ENCODE measurements around a stretch of chr17.

- PRO-cap, 2 experiments: no peak in any of the 2 experiments
These were observed 658 bp downstream of the MRPL45 start for GRCh38 chr17:38297500-38298151.

GRCh38 chr17:38418669-38419561 lies 9.3 kb upstream of the ARHGAP23 start:
- PRO-cap, 2 experiments: peak in 1 of 2 experiments; most common plus-strand start chr17:38419278 (in 1)

DNA sequence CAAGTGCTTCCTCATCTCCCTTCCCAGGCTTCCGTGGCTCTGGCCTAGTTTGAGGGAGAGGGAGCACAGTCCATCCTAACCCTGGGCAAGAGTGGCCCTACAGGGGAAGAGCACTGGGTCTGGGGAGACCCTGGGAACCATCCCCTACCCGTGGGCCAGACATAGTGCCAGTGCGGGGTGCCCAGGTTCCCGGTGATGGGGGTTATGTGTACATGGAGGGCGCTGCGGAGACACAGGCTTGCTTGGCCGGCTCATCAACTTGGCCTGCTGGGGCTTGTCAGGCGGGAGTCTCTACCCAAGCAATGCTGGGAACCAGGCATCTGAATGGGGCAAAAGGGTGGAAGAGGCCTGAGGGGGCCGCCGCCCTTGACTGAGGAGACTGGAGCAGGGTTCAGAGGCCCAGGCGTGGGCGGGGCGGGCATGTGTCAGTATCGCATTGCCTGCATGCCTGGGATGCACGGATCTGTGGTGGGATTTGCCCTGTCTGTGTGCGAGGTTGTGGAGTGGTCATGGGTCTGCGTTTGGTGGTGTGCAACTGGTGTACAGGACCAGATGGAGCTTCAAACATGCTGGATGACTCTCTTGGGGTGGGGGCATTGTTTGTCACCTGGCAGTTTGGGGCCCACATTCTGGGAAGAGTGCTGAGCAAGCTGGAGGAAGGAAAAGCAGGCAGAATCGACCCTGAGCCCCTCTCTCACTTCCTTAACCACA lies 21.1 kb downstream of the ARHGAP23 start:
- PRO-cap, 2 experiments: no peak in any of the 2 experiments

DNA sequence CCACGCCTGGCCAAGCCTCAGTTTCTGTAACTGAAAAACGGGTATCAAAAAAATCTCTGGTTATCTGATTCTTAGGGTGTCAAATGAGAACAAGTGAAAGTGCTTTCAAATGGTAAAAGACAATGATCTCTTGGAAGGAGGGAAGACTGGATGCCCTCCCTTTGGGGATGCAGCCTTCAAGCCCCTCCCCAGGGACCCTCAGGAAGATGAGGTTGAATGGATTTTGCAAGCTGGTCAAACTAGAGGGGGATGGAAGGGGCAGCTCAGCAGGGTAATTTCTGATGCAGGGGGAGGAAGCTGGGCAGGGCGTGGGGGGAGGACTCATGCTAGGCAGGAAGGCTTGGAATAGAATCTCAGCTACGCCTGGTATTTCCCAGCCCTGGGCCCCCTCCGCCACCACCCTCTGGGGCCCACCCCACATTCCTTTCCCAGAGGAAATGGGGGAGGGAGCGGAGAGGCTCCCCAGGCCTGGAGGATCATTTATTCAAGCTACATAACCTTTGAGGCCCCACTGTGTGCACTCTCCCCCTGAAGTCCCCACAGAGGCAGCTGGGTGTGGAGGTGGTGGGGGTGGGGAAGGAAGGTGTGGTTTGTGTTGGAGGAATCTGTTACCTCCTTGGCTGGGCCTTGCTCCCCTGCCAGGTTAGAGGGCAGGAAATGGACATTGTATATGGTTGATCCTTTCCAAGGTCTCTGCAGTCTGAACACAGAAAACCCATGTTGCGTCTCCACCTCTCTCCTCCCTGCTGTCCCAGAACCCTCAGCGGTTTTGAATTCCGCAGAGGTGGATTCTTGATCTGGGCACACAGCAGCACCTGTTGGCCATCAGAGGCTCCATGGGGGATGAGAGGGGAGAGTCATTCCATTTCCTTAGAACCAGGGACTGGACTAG lies 22.7 kb downstream of the ARHGAP23 start:
- PRO-cap, 2 experiments: no peak in any of the 2 experiments

DNA sequence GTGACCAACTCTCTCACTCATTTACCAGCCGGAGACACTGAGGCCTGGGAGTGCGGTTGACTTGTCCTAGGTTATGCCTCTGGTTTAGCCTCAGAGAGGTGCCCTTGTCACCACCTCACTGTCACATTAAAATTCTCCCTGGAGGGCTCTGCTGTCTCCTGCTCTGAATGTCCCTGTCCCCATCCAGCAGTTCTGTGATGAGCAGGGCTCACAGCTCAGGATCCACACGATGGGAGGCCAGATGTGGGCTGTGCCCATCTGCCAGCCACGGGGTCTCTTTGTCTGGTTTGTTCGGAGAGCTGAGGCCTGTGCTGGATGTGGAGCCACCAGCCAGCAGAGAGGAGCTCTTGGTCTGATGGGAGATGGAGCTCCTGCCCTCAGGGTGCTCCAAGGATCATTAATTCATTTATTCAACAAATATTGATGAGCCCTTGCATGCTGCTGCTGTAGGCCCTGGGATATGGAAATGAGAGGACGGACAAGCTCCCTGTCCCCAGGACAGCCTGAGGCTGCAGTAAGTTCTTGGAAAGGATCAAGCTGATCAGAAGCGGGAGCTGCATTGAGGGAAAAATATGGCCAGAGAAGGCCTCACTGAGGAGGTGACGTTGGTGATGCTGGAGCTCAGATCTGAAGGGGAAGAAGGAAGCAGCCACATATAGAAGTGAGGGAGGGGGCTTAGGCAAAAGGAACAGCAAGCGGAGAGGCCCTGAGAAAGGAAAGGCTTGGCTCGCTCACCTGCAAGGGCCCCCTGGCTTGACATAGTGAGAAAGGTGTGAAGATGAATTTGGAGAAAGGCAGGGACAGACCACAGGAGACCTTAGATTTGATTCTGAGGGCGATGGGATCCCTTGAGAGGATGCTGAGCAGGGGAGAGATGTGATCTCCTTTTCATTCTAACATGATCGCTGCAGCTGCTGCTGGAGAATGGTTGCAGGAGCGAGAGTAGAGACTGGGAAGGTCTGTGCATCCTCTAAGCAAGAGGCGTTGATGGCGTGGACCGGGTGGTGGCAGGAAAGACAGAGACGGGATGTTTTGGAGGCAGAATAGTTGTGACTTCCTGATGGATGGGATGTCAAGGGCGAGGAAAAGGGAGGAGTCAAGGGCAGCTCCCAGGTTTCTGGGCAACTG lies 47.4 kb downstream of the ARHGAP23 start:
- PRO-cap, 2 experiments: no peak in any of the 2 experiments

GRCh38 chr17:38604441-38605107 lies 1.2 kb downstream of the SRCIN1 start:
- PRO-cap, 2 experiments: peak in 1 of 2 experiments; most common plus-strand start chr17:38605009 (in 1); most common minus-strand start chr17:38604715 (in 1)

DNA sequence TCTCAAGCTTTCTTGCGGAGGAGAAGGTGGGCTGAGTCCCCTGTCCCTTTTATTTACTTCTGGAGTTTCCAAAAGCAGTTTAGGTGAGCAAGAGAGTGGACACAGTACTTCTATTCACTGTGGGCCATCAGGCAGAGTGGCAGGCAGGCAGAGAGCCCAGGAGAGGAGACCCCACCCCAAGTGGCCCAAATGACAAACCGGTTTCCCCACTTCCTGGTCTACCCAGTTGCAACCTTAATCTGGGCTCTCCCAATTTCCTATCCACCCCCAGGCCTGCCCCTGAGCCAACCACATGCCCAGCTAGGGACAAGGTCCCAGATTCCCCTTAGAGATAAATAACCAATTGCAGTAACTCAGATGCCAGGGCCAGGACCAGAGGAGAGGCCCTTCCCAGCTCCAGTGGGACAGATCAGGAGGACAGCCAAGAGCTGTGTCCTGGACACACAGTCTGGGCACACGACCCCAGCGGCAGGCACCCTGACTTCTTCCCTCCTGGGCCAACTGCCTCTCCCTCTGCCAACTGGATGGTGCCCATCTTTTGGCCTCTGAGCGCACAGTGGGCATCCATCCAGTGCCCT lies 1.2 kb upstream of the SRCIN1 start:
- PRO-cap, 2 experiments: no peak in any of the 2 experiments

- PRO-cap, 2 experiments: peak in 2 of 2 experiments; most common plus-strand start chr17:38693984 (in 1); most common minus-strand start chr17:38693795 (in 1)
These were observed 11.3 kb upstream of the MLLT6 start for GRCh38 chr17:38693448-38694486.

DNA sequence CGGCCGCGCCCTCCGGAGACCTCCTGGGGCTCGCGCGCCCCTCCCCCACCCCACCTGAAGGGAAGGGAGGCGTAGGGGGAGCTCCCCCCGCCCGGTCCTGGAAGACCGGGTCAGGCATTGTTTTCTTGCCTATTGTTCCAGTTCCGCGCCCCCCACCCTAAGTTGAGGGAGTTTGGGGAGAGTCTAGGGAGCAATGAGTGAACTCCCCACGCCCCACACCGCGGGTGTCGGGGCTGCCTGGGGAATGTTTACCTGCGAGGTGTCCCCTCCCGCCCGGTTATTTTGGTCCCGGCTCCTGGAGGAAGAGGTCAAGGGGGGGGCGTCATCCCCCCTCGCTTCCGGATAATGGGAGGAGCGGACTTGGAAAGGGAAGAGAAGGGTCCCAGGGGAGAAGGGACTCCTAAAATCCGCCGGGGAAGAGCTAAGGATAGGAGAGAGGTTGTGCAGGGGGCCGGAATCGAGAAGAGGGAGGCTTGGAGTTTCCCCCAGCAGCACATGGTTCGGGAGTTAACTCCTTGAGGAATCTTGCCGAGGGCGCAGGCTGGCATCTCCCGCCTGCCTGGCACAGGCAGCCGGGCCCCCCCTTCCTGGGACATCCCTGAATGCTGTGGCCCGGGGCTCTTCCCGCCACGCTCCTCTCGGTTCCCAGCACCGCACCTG lies 859 bp downstream of the MLLT6 start:
- PRO-cap, 2 experiments: peak in 1 of 2 experiments; most common plus-strand start position 403 of the sequence (in 1); most common minus-strand start position 297 of the sequence (in 1)

GRCh38 chr17:38712071-38712927 lies 7.2 kb downstream of the MLLT6 start:
- PRO-cap, 2 experiments: no peak in any of the 2 experiments

DNA sequence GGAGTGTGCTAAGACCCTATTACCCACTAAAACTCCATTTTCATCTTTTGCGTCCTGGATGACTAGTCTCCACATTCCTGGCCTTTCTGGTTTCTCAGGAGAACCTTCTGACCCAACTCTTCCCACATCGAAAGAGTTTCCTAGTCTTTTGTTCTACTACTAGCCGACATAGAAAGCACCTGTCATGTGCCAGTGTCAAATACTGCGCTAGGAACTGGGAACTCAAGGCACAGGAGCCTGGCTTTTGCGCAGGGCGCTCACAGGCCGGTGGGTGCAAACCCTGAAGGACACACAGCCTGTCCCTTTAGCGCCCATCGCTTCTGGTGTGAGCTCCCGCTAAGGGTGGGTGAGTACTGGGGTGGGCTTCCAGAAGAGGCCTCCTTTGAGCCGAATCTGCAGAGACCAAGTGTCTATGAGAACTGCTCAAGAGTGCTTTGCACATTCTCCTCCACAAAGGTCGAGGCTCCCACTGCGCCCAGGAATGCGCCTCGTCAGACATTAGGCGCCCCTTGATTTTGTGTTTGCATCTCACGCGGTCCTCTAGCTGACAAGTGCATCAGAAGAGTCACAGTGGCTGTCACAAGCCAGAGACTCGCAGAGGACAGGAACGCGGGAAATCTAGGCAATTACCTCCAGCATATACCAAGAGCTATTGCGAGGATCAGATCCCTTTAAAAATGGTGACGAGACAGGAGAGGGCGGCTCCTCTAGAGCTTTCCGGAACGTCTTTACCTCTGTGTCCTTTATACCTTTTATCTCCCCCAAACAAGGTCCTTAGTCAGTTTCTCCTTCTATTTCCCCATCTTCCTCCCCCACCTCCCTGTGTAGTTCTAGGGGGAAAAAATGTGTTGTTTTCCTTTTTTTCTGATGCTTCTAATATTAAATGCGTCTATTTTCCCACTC lies 1.9 kb upstream of the PSMB3 start:
- PRO-cap, 2 experiments: no peak in any of the 2 experiments

GRCh38 chr17:38848434-38849699 lies 4.7 kb downstream of the RPL23 start:
- PRO-cap, 2 experiments: no peak in any of the 2 experiments

DNA sequence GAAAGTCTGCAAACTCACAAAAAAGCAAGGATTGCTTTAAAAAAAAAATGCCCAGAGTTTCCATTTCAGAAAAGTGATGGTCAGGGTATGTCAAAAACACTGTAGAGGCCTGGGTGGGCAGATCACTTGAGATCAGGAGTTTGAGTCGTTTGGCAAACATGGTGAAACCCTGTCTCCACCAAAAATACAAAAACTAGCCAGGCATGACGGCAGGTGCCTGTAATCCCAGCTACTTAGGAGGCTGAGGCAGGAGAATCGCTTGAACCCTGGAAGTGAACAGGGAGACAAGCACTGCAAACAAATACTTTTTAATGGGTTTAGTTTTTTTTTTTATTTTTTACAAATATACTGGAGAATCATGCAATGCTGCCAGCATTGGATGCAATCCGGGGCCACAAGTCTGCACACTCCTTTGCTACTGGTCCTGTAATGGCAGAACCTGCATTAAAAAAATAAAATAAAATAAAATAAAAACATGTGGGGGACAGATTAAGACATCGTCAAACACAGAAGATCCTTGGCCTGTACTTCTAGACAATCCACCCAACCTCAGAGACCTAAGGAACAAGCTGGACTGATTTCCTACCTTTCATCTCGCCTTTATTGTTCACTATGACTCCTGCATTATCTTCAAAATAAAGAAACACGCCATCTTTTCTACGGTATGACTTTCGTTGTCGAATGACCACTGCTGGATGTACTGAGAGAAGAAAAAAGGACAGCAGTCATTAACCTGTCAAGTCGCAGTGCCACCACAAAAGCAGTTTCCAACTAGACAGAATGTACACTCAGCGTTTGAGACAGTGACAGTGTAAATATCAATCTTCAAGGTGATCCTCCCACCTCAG lies 3.5 kb downstream of the RPL23 start:
- PRO-cap, 2 experiments: no peak in any of the 2 experiments

DNA sequence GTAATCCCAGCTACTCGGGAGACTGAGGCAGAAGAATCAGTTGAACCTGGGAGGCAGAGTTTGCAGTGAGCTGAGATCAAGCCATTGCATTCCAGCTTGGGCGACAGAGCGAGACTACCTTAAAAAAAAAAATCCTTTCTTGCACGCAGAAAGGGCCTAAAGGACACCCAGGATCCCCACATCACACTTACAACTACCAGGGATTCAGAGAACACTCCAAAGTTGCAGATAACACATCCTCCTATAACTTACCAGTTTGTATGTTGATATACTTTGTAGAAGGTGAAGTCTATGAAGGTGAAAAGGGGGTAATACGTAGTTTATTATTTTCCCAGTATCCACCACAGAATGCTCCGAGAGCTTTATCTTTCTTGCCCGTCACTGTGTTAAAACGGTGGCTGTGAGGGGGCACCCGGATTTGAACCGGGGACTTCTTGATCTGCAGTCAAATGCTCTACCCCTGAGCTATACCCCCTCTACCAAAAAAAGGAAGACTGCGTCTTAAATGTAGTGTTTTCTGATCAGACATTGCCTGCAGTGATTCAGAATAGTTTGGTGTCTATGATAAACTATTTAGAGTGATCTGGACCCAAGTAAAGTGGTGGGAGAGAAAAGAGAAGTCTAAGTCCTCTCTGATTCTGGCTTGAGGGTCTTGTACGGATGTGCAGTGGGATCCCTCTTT lies 7.9 kb upstream of the RPL23 start:
- PRO-cap, 2 experiments: peak in 1 of 2 experiments; most common minus-strand start position 478 of the sequence (in 1)

GRCh38 chr17:38881467-38881833 lies 11.6 kb downstream of the LASP1 start:
- PRO-cap, 2 experiments: no peak in any of the 2 experiments

DNA sequence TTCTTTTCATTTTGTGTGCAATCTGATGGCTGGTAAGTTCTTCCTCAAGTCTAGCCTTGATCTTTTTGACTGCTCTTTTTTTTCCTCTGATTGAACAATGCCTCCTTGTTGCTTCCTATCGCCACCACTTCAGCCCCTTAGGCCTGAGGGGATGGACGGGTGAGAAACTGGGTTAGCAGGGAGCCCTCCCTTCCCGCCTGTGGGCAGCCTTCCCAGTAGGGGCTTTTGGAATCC lies 13.8 kb downstream of the LASP1 start:
- PRO-cap, 2 experiments: no peak in any of the 2 experiments

- PRO-cap, 2 experiments: no peak in any of the 2 experiments
These were observed 41.5 kb downstream of the LASP1 start for GRCh38 chr17:38911323-38911844.

DNA sequence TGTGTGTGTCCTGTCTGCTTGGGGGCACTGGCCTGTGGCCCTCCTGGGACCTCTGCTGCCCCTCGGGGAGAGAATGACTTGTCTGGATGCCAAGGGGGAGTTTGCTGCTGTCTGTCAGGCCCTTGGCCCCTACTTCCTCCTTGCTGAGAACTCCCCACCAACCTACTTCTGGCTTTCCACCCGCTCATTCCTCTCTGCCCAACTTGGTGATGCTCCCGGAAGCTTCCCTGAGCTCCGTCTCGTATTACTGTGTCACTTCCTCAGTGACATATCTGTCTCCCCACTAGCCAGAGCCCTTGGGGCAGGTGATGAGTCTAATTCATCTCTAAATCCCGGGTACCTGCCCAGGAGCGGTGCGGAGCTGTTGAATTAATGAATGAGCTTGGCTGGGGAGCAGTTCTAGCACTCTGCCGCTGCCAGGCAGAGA lies 45.3 kb downstream of the FBXO47 start:
- PRO-cap, 2 experiments: no peak in any of the 2 experiments

DNA sequence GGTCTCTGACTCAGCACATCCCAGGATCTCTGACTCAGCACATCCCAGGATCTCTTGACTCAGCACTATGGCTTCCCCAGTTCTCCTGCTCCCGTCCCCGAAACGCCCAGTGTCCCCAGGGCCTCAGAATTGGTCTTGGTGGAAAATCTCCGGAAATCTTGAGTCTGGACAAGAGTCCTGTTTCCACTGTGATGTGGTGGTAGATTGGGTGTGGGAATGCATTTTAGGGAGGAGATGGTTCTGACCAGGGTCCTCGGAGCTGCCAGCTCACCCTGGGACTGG lies 19.2 kb downstream of the PLXDC1 start:
- PRO-cap, 2 experiments: no peak in any of the 2 experiments

DNA sequence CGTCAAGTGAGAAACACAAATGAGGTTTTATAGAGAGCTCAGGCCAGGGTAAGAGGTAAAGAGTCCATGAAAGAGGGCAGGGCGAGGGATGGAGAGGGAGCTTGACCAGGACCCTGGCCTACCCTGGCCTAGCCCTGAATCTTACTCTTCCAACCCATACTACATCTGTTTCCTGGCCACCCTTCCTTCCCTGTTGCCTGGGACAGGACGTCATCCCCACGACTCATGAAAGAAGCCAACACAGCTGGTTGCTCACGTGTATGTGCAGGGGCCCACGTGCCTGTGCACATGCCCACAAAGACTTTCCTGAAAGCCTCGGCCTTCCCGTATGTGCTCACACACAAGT lies 7.2 kb downstream of the PLXDC1 start:
- PRO-cap, 2 experiments: no peak in any of the 2 experiments

Measured in right ventricle myocardium (tissue), 1 donor.